Cardiac fibroblast (primary cell): ENCODE results near the genes BSCL2, TMEM223, TRPT1 and PLCB3.

DNA sequence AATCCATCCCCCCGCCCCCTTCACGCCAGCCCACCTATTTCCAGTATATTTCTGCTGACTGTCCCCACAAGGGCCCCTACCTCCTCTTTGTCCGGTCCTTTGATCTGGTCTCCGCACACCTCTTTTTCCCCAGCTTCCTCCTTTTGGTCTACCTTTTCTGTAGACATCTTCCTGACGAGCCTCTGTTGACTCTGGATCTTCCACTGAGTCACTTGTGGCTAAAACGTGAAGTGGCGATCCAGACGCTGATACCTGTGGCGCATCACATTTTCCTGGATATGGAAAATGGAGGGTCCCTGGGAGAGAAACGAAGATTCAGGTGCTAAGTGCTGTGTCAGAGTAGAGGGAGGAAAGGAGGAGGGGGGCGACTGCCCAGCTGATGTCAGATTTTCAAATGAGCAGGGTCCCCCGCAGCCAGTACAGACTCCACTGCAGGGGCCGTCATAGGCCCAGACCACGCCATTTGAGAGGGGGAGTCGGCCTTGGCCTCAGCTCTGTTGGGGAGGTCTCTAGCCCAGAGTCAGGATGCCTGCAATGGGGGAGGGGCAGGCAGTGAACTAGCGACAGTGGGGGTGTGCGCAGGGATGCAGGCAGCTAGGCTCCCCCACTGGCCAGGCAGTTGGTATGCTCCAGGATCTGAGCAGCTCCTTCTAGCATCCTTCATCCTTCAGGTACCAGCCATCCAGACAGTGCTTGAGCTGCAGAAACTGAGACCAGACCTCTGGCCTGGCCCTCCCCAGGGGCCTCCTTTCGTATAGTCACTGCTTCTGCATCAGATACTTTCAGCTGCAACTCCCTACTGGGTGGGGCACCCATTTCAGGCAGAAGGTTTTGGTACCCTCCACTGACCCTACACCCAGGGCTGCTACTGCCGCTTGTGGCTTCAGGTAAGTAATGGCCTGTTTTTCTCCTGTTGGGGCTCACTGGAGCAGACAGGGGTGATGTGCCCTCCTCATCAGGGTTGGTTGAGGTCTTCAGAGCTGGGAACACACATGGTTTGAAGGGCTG is at the start of gene BSCL2:
BSCL2 (minus strand) TSS at position 396 of the 1,008 bp plus-strand sequence.
- RRBS, result no CpG with 5 or more reads among the region's 19 CpGs

DNA sequence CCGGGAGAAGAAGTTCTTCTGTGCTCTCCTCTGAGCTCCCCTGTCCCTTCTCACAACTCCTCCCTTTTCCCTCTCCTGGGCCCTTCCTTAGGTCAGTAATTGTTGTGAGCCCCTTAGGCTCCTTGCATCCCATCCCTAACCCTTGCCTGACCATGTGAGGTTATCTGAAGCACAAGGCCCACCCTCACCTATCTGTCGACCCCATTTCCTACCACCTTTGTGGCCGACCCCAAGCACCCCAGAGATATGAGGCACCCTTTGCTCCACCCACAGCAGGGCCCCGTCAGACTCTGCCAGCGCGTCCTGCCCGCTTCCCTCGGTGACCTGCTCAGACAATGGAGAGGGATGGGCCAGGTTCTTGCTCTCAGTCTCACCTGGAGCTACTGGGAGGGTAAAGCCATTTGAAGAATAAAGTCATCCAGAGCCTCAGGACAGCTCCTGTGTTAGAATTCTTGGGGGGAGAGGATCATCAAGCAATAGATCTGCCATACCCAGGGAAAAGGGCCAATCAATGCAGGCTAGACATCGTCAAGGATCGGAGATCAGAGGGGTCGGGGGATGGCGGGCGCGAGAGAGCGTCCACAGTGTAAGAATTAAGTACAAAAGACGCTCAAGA is 1.4 kb downstream of the GNG3 start:
- RRBS, result no CpG with 5 or more reads among the region's 16 CpGs

- RRBS, result no CpG with 5 or more reads among the region's 13 CpGs
Observed at GRCh38 chr11:62716871-62717393, 9.5 kb downstream of the GNG3 start.

- RRBS, result 2% methylated on average over 32 of the region's 58 CpGs
Observed at GRCh38 chr11:62726312-62726999, 801 bp downstream of the HNRNPUL2 start.

DNA sequence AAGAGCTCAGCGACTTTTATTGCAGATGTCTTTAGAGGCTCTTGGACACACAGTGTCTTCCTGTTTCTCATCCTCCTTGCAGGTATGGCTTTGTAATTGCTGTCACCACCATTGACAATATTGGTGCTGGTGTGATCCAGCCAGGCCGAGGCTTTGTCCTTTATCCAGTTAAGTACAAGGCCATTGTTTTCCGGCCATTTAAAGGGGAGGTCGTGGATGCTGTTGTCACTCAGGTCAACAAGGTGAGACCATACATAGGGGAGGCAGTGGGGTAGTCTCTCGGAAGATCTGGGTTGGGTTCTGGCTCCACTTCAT is 1.4 kb downstream of the POLR2G start:
- RRBS, result no CpG with 5 or more reads among the region's 5 CpGs

DNA sequence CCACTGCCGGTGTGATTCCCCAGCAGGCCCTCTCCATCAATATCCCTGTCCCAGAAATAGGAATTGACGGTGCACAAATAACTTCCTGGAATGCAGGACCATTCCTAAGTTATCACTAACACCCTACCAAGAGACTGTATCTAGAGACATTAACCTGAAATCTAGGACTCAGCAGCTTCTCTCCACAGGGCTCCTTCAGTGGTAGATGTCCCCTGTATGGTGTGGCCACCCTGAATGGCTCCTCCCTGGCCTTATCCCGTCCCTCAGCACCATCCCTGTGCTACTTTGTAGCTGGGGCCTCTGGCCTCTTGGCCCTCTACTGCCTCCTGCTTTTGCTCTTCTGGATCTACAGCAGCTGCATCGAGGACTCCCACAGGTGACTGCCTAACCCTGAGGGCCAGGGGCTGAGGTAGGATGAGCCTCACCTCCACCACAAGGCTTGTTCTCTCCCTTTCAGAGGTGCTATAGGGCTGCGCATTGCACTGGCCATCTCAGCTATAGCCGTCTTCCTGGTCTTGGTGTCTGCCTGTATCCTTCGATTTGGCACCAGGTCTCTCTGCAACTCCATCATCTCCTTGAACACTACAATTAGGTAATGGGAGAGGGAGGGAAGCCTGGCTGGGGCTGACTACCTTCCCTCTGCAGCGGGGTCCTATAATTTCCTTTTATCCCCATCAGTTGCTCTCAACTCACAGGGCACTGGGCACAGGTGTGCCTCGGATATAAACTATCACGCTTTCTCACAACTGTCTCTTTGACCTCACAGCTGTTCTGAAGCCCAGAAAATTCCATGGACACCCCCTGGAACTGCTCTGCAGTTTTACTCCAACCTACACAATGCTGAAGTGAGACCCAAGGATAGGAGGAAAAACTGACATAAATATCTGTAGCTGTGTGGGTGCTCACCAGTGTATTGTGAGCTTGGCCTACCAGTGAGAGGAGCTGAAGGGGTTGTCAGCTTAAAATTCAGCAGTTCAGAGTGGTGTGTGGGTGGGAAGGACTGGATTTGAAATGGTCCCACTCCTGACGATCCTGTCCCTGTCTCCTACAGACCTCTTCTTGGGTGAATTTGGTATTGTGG is 2.0 kb downstream of the TMEM179B start:
- RRBS, result no CpG with 5 or more reads among the region's 11 CpGs

DNA sequence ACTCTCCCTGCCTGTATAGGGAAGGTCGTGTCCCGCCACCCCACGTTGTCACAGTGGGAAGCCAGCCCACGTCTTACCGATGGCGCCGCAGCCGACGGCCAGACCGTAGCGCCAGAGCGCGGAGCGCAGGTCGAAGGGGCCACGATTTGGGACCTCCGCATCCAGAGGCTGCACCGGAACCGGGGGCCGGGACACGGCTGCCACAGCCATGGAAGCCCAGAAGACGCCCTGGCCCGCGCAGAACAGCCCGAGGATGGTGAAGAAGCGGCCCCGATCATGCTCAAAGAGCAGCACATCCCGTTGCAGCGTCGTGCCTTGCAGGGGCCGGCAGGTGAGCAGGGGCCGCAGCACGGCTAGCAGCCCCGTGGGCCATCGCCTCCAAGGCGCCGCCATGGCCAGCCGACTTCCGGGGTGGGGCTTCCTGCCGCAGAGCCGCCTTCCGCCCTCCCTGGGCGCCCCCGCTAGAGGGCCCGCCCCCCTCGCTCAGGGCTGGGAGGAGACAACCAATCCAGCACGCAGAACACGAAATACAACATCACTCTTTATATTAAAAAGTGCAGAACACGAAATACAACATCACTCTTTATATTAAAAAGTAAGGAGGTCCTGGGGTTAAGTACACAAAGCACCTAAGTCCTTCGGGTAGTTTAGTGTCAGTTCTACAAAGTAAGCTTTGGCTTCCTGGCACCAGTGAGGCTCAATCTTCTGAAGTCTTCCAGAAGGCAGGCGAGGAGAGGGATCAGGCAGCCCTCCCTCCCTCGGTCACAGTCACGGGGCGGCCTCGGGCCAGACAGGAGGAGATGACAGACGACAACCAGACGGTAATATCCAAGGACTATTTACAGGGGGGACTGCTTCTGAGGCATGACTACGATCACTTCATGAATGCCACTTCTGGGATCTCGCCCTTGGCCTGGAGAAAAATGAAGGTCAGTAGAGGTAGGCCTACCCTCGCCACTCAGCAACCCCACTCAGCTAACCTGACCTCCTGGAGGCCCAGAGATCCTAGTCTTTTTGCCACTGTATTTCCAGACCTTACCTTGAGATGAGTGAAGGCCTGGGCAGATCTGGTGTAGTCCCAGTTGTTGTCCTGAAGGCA is at the start of gene TMEM223:
TMEM223 (minus strand) TSS at position 405 of the 1,099 bp plus-strand sequence.
- RRBS, result 2% methylated on average over 8 of the region's 60 CpGs

- RRBS, result no CpG with 5 or more reads among the region's 8 CpGs
Observed at GRCh38 chr11:62806537-62807140, 1.4 kb upstream of the NXF1 start.

DNA sequence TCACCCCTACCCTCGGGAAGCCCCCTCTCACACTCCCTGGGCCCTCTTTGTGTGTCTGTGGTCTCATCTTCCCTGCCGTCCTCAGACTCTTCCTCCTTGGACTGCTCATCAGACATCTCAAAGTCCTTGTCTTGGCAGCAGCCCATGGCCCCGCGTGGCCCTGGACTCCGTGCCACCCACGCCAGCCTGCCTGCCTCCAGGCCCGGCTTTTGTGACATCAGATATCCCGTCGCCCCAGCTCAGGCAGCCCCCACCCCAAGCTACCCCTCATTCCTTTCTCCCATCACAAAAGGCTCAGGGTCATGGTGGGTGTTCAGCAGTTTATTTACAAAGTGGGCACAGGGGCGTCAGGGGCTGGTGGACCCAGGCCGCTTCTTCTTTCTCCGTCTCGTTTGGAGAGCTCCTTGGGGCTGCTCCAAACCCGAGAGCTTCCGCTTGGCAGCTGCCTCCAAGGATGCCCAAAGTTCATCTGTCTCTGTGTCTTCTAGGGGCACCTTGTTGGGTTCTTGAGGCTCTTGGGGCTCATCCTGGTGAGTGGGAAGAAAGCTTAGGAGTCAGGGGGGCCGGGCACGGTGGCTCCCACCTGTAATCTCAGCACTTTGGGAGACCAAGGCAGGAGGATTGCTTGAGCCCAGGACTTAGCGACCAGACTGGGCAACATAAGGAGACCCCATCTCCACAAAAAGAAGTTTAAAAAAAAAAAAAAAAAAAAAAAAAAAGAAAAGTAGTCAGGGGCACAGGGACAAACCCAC is 930 bp upstream of the STX5 start:
- RRBS, result no CpG with 5 or more reads among the region's 18 CpGs

DNA sequence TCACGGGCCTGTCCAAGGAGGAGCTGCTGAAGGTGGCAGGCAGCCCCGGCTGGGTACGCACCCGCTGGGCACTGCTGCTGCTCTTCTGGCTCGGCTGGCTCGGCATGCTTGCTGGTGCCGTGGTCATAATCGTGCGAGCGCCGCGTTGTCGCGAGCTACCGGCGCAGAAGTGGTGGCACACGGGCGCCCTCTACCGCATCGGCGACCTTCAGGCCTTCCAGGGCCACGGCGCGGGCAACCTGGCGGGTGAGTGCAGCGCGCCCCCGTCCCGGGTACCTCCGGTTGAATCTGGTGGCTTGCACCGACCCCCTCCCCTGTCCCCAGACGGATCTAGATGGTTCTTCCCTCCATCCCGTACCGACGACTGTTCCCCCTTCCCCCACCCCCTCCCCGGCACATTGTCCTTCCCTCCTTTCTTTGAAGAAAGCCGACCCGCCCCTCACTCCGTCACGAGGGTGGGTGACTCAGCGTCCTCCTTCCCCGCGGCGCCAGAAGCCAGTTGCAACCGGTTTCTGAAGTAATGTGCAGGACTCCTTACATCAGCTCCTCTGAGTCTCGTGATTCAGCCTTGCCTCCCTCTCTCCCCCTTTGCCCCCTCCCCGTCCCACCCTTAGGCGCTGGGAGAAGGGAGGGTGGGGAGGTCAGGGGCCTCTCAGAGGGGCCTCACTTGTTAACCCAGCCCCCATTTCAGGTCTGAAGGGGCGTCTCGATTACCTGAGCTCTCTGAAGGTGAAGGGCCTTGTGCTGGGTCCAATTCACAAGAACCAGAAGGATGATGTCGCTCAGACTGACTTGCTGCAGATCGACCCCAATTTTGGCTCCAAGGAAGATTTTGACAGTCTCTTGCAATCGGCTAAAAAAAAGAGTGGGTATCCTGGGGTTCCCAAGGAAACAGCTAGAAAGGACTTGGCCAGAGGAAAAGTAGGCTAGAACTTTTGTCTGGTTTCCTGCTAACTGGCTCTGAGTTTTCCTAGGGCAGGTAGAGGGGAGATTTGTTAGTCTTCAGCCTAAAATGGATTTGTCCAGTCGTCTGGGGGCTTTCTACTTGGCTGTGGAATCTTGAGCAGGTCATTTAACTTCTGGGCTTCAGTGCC is 853 bp downstream of the SLC3A2 start:
- RRBS, result no CpG with 5 or more reads among the region's 54 CpGs

- RRBS, result no CpG with 5 or more reads among the region's 24 CpGs
Observed at GRCh38 chr11:63023624-63024483, 8.2 kb upstream of the SLC22A8 start.

- RRBS, result no CpG with 5 or more reads among the region's 16 CpGs
Observed at GRCh38 chr11:63528133-63528795, 8.3 kb upstream of the PLAAT4 start.

DNA sequence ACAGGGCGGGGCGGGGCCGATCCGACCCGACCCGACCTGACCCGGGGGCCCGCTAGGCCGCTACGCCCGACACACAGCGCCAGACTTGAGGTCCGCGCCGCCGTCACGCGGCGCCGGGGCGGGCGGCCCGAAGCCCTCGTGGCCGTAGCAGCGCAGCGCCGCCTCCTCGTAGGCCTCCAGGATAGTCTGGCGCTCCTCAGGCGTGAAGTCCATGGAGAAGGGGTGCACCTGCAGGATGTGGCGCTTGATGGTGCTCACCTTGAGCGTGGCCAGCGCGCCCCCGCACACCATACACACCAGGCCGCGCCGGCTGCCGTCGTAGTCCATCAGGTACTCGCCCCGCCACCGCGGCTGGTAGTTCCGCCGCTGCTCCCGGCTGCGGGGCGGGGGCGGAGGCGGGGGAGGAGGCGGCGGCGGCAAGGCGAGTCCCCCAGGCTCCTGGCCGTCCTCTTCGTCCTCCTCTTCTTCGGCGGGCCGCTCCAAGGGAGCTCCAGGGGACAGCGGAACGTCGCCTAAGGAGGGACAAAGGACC is 5.2 kb downstream of the ZFTA start:
- RRBS, result 15% methylated on average over 29 of the region's 64 CpGs

DNA sequence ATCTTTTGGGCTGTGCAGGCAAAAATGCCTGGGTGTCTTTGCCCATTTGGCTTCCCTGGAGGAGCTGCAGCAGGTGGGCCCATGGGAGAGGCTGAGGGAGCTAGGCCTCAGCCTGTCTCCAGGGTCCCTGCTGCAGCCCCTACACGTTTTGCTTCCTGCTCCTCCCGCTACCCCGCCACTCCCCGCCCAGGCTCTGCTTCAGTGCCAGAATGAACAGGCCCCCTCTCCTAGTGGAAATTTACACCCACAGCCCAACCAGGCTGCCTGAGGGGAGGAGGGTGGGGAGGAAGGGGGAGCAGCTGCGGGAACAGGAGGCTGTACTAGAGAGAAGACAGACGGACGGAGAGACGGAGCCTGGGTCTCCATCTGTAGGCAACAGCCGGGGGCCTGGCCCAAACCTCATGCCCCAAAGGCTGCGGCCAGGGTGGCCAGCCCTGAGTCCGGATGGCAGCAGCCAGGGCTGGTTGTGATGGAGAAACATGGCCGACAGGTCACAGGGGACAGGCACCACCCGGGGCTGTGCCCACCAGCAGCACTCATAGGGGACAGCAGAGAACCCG is 20.5 kb downstream of the FLRT1 start:
- RRBS, result 65% methylated on average over 6 of the region's 14 CpGs

GRCh38 chr11:64151002-64151535 is 14.8 kb downstream of the MACROD1 start:
- RRBS, result no CpG with 5 or more reads among the region's 21 CpGs

GRCh38 chr11:64185244-64185925 is 586 bp upstream of the STIP1 start:
- RRBS, result 1% methylated on average over 35 of the region's 65 CpGs

GRCh38 chr11:64195505-64196104 is 9.6 kb downstream of the STIP1 start:
- RRBS, result no CpG with 5 or more reads among the region's 7 CpGs

DNA sequence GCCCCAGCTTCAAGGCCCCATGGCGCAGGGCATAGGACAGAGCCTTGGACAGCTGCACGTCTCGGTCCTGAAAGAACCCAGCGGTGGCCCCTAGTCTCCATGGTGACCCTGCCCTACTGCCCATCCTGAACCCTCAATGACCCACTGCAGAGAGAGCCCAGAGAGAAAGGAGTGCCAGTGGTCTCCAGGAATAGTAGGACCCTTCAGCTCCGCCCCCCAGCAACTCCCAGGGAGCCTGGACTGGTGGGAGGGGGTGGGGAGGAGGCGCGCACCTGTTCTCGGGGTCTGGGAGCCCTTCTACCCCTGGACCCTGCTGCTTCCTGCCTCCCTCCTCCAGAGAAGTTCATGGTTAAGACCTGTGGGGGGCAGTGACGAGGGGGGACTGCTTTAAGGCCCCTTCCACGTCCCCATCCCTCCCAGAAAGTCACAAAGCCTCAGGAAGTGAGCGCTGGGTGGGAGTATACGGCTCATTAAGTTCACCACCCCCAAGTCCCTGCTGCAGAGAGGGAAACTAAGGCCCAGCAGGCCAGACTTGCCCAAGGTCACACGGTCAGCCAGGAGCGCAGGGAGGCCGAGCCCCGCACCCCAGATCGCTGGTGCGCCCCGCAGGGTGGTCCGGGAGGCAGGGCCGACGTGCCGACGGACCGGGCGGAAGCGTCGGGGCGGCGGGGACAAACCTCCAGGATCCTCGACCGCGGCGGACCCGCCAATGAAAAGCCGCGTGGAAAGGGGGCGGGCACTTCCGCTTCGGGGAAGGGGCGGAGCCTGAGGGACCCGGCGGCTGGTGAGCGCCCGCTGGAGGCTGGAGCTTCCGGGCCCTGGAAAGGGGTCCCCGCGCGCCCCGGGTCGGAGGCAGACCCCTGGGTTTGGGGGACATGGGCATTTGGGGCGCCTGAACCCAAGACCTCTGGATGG is at the start of gene TRPT1:
TRPT1 (minus strand) TSS at position 673 of the 915 bp plus-strand sequence.
- RRBS, result 3% methylated on average over 7 of the region's 52 CpGs

- RRBS, result 1% methylated on average over 34 of the region's 84 CpGs
Observed at GRCh38 chr11:64251248-64252121, at the start of gene PLCB3. TSS of gene PLCB3 (plus strand) at chr11:64251530.

DNA sequence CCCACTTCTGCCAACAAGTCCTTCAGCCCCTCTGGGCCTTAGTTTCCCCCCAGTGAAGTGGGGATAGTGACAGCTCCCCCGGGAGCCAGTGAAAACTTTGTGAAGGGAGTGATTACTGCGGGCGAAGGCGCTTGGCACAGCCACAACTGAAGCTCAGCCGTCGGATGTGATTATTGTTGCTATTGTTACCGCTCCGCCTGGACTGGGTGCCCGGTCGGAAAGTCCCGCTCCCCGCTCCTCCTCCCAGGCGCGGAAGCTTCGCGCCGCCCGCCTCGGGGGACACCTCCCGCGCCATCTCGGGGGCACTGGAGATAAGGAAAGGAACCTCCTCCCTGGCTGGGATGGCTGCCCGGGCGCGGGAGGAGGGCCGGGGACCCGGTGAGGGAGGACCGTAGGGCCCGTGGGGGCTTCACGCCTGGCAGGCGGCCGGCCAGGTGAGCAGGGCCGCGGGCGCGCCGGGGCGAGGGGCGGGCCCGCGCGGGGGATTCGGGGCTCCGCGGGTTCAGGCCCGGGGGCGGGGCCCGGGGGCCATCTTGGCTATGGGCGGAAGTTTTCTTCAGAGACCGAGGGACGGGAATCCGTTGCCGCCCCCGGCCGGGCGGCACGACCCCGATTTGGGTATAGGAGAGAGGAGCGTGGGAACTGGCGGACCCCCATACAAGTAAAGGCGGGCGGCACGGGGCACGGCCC is 556 bp upstream of the GPR137 start:
- RRBS, result 2% methylated on average over 23 of the region's 64 CpGs